Islet of Langerhans (tissue), 1 donor: ENCODE data around the gene MROH7.

GRCh38 chr1:52914996-52915757 lies 6.4 kb downstream of the ECHDC2 start:
- RRBS: no CpG with 5 or more reads among the region's 4 CpGs

GRCh38 chr1:53084363-53085180 lies 22.6 kb downstream of the PODN start:
- RRBS: no CpG with 5 or more reads among the region's 18 CpGs

GRCh38 chr1:53238109-53238395 lies 266 bp downstream of the MAGOH start:
- RRBS: no CpG with 5 or more reads among the region's 18 CpGs

GRCh38 chr1:53409935-53410564 lies 49.1 kb upstream of the DMRTB1 start:
- RRBS: 52% methylated on average over 3 of the region's 14 CpGs

DNA sequence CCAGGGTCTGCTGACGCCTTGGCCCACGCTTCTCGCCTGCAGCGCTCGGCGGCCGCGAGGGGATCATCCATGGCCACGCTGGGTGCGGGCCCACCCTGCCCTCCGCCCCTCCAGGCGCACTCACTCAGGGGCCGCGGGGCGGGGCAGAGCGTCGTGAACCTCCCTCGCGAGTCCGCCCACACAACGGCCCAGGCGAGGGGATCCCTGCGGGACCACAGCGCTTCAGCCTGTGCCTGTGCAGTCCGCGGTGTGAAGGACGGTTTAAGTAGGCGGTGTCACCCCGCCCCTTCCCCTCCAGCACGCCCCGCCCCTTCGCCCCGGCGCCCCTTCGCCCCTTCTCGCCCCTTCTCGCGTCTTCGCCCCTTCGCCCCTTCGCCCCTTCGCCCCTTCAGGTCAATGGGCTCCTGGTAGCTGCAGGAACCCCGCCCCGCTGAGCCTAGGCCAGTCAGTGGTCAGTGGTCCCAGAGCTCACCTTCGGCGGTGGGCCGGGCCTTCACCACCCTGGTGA lies 19.8 kb upstream of the DMRTB1 start:
- RRBS: 7% methylated on average over 6 of the region's 47 CpGs

DNA sequence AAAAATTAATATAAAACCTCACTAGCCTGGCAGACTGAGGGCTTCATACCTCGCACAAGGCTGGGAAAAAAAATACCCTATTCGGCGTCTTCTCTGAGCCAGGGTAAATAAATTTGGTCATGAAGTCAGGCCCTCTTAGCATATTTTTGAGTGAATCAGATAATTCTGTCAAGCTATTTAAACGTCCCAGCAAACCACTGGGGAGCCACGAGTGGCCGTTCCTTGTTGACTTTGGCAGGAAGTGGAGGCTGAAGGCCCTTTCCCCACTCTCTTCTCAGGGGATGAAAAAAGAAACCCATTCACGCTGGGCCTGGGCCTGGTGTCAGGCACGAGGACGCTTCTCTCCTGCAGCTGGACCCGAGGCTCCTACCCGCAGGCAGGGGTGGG lies 53.1 kb downstream of the DMRTB1 start:
- RRBS: no CpG with 5 or more reads among the region's 11 CpGs

- RRBS: no CpG with 5 or more reads among the region's 12 CpGs
Observed at GRCh38 chr1:53542118-53542579, 83.0 kb downstream of the DMRTB1 start.

GRCh38 chr1:53902305-53902689 lies 8.3 kb downstream of the DIO1 start:
- RRBS: no CpG with 5 or more reads among the region's 4 CpGs

- RRBS: no CpG with 5 or more reads among the region's 7 CpGs
Observed at GRCh38 chr1:54358927-54359460, 159.0 kb downstream of the MRPL37 start.

DNA sequence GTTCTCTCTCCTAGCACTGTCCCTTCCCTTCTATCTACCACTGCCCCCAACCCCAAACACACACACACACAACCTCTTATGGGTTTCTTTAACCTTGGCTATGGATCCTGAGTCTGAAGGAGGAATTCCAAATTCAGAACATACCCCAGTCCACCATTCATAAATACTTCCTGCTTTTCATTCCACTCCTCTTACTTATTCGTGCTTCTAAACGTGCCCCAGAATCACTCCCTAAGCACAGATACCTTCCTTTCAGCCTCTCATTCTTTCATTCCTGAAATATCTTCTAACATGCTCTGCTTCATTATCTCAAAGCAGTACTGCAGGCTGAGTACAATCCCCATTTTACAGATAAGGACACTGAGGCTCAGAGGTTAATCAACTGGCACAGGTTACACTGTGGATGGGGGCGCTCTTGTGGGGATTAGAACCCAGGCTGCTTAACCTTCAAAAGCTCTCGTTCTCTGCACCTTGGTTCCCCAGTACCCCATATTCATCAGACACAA lies 162.5 kb upstream of the ACOT11 start:
- RRBS: no CpG with 5 or more reads among the region's 4 CpGs

DNA sequence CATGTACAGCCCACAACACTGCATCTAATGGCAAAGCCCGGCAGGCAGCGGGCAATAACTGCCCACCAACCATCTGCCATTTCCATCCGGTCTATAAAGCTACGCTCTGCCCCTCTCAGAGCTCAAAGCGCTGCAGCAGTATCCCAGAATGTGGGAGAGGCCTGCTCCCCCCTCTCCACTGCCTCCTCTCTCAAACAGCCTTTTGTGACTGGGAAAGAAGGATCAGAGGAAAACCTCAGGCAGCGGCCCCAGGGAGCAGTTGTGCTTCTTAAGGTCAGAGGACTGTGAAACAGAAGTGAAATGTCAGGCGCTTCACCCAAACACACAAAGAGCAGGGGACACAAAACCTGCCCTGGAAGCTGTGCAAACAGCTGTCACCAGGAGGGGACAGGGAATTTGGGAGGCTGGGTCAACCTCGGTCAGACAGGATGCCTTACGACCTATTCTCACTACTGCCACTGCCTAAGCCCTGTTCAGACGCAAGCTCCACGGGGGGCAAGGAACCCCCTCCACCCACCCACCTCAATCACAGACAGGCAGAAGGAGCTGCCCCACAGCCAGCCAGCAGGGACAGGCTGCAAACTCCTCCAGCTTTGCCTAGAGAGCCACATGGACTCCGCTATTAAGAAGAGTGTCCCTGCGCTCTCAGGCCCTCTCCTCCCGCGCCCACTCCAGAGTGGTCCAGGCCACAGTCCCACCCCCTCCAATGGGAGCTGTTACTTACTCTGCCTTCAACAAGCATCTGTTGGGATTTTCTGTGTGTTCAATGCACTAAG lies 156.5 kb upstream of the ACOT11 start:
- RRBS: 87% methylated on average over 1 of the region's 15 CpGs

DNA sequence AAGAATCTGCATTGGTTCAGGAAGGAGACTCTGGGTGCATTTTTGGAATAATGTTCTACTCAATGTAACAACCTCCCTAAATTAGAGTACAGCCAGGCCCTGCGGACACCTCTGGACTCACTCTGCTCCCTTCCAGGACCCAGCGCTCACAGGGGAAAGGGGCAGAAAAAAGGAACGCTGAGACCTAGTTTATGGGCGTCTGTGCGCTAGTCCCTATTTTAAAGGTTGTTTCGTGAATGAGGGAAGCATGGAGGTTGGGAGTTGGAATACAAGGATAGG lies 140.1 kb upstream of the ACOT11 start:
- RRBS: no CpG with 5 or more reads among the region's 6 CpGs

DNA sequence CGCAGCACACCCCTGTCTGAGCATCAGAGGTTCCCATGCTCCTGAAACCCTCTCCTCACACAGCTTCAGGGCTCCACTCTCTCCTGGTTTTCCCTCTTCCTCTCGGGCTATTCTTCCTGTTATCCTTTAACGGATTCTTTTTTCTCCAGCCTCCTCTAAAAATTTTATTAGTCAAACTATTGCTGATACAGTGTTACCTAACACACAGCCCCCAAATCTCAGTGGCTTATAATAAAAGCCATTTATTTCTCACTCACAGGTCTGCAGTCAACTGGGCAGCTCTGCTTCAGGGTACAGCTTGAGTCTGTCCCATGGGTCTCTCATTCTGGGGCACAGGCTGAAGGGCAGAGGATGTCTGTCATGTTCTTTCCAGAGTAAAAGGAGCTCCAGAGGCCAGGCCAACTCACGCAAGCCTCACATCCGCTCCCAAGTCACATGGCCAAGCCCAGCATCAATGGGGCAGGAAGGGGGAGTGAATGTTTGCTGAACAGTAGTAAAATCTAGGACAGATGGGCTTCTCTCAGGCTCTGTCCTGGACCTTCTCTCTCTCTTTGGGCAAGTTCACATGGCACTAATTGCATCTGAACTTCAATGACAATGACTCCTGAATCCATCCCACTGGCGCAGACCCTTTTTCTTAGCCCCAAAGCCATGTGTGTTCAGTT lies 134.8 kb upstream of the ACOT11 start:
- RRBS: no CpG with 5 or more reads among the region's 6 CpGs

GRCh38 chr1:54474593-54475225 lies 73.3 kb upstream of the ACOT11 start:
- RRBS: 6% methylated on average over 23 of the region's 47 CpGs

DNA sequence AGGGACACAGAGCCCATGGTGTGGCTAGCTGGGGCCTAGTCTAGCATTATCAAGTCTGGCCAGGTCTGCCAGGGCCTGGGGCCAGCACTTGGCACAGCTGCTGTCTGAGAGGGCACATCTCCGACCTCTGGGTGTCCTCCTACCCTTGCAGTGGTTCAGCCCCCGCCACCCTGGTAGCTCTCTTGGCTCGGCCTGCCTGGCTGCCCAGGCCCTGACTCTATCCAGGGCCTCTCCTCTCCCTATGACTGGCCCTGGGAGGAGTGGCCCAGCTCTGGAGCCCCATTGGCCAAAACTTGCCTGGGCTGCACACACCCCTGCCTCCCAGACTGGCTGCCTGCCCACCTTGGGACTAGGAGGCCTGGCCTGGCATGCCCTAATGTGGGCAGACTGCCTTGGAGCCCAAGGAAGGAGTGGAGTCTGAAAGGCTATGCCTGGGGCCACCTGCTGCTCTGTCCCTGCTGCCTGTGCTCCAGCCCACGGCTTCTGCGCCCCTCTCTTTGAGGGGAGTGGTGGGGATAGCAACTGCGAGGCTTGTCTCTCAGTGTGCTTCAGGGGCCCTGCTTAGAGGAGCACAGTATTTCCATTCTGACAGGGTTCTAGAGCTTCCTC lies 33.6 kb downstream of the ACOT11 start:
- RRBS: no CpG with 5 or more reads among the region's 6 CpGs

- RRBS: no CpG with 5 or more reads among the region's 3 CpGs
Observed at GRCh38 chr1:54641585-54641999, at the start of gene MROH7. Gene MROH7, plus strand, starts transcription at chr1:54641786.

GRCh38 chr1:54798129-54798745 lies 2.9 kb downstream of the TTC22 start:
- RRBS: no CpG with 5 or more reads among the region's 3 CpGs

- RRBS: no CpG with 5 or more reads among the region's 5 CpGs
Observed at GRCh38 chr1:54800063-54800520, 1.0 kb downstream of the TTC22 start.

GRCh38 chr1:54851152-54852079 lies 35.6 kb downstream of the DHCR24 start:
- RRBS: no CpG with 5 or more reads among the region's 17 CpGs

GRCh38 chr1:54854627-54855057 lies 32.4 kb downstream of the DHCR24 start:
- RRBS: no CpG with 5 or more reads among the region's 11 CpGs